Uterus (tissue), 7 donors: ENCODE results near the gene FOXK2.

DNA sequence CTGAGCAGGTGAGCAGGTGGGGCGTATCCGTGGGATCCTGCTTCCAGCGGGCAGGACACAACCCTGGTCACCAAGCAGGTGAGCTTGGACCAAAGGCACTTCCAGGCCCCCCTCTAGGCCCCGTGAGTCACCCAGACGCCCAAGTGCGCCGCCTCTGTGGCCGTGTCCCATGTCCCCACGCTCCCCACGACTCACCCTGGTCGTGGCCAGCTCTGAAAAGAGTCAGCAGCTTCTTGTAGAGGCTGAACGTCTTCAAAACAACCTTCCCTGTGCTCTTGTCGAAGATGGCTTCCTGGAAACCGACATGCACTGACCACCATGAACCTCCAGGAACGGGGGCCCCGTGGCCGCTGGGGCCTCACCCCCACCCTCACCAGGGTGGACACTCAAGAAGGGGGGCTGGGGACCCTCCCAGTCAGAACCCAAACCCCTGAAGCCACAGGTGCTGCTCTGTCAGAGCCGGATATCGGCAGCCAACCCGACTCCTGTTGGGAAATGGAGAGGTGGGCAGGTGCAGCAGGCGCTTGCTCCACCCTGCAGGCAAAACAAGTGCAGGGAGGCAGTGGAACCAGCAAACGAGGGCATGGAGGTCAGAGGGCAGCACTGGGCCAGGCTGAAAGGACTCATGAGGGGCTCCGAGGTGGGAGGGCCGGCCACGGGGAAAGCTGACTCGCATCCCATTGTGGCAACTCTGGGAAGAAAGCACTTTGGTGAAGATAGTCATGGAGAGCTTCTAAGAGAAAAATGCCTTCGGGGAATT, 4.7 kb downstream of the CYBC1 start:
- PRO-cap, 4 experiments, result no peak in any of the 4 experiments
- RAMPAGE, long total RNA, 2 experiments, result no peak in any of the 2 experiments
- RRBS, result no CpG with 5 or more reads among the region's 27 CpGs

DNA sequence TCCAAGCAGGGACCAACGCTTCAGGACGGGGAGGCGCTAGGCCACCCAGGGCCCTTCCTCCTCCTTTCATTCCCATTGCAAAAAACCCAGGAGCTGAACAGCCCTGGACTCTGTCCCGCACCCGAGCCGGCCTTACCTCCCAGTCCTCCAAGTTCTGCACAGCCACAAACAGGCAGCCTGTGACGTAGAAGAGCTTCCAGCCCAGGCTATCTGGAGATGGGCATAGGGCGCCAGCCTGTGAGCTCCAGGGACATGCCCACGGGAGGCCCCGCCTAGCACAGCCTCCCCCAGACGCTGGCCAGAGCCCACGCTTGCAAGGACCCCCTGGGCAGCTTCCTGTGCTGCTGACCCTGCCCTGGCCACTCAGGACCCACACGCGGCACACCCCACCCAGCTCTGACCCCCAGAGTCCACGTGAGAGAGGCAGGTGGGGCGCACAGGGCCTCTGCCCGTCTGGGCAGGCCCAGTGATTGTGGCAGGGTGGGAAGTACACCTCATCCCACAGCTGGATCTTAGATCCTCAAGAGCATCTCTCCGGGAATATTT, 4.0 kb downstream of the CYBC1 start:
- PRO-cap, 4 experiments, result no peak in any of the 4 experiments
- RAMPAGE, long total RNA, 2 experiments, result no peak in any of the 2 experiments
- RRBS, result no CpG with 5 or more reads among the region's 18 CpGs

- PRO-cap, 4 experiments, result no peak in any of the 4 experiments
- RAMPAGE, long total RNA, 2 experiments, result no peak in any of the 2 experiments
- RRBS, result no CpG with 5 or more reads among the region's 20 CpGs
Observed at GRCh38 chr17:82461460-82462625, 3.3 kb downstream of the NARF start.

DNA sequence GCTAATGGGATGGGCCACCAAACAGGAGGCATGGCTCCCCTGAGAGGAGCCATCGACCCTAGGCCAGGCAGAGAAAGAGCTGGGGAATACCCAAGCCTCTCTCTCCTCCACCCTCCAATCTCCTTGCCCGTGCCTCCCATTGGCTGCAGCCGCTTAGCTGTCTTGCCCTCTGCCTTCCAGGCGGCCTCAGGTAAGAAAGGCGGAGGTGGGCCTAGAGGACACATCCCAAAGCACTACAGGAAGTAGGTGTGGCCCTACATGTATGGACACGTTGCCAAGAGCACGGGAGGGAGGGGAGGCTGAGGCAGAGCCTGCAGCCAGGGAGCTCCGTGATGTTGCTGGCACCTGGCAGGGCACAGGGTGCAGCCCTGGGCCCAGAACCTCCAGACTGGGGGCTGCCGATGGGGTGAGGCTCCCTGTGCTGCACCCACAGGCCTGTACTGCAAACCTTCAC, 23.7 kb upstream of the FOXK2 start:
- PRO-cap, 4 experiments, result no peak in any of the 4 experiments
- RAMPAGE, long total RNA, 2 experiments, result no peak in any of the 2 experiments
- RRBS, result no CpG with 5 or more reads among the region's 9 CpGs

GRCh38 chr17:82517321-82517594, 2.3 kb upstream of the FOXK2 start:
- PRO-cap, 4 experiments, result no peak in any of the 4 experiments
- RAMPAGE, long total RNA, 2 experiments, result no peak in any of the 2 experiments
- RRBS, result no CpG with 5 or more reads among the region's 8 CpGs

DNA sequence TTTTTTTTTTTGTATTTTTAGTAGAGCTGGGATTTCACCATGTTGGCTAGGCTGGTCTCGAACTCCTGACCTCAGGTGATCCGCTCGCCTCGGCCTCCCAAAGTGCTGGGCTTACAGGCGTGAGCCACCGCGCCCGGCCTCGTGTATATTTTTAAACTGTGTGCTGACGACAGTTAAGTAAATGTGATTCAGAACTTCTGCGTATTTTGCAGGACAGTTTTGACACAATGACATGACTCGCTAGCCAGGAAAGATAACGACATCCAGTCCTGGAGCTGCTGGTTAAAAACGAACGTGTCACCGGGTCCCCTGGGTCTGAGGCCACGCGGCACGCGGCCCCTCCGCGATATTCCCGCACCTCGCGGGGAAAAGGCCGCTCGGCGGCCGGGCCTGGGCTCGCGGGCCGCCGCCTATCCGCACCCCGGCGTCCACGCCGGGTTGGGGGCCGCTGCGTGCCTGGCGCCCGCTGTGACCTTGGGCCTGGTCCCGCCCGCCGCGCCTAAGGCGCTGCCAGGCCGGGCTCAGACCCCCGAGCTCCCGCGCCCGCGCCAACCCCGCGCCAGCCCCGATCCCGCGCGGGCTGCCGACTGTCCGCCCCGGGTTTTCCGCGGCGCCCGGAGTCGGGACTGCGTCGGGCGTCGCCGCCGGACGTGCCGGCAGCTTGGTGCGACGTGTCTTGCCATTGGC, 455 bp upstream of the FOXK2 start:
- PRO-cap, 4 experiments, result peak in 4 of 4 experiments; most common plus-strand start position 202 of the sequence (in 2); most common minus-strand start position 589 of the sequence (in 4)
- RAMPAGE, long total RNA, 2 experiments, result no peak in any of the 2 experiments
- RRBS, result 1% methylated on average over 44 of the region's 77 CpGs

DNA sequence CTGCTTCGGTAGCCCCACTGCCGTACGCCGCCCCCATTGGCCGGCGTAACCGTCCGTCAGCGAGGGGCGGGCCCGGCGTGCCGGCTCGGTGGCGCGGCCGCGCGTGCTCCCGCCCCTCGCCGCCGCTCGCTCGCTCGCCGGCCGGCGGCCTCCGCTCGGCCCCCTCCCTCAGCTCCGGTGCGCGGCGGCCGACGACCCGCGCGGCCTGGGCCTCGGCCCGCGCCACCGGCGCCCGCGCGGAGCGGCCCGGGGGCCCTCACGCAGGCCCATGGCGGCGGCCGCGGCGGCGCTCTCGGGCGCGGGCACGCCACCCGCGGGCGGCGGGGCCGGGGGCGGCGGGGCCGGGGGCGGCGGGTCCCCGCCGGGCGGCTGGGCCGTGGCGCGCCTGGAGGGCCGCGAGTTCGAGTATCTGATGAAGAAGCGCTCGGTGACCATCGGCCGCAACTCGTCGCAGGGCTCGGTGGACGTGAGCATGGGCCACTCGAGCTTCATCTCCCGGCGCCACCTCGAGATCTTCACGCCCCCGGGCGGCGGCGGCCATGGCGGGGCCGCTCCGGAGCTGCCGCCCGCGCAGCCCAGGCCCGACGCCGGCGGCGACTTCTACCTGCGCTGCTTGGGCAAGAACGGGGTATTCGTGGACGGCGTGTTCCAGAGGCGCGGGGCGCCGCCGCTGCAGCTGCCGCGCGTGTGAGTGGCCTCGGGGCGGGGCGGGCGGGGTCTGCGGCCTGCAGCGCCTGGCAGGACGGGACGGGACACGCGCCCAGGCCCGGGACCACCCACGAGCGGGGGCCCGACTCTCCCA, at the start of gene FOXK2:
Gene FOXK2, plus strand, starts transcription at position 112 of the 802 bp plus-strand sequence.
- PRO-cap, 4 experiments, result peak in 4 of 4 experiments; most common plus-strand start position 116 of the sequence (in 3); most common minus-strand start position 689 of the sequence (in 3)
- RAMPAGE, long total RNA, 2 experiments, result no peak in any of the 2 experiments
- RRBS, result 2% methylated on average over 51 of the region's 135 CpGs

- PRO-cap, 4 experiments, result no peak in any of the 4 experiments
- RAMPAGE, long total RNA, 2 experiments, result no peak in any of the 2 experiments
- RRBS, result no CpG with 5 or more reads among the region's 5 CpGs
Observed at GRCh38 chr17:82521929-82522308, 2.4 kb downstream of the FOXK2 start.

- PRO-cap, 4 experiments, result no peak in any of the 4 experiments
- RAMPAGE, long total RNA, 2 experiments, result start-site peak on the plus strand in 1 of 2 experiments, at chr17:82601219-82601536 at its widest, 31 reads per replicate
- RRBS, result 94% methylated on average over 8 of the region's 52 CpGs
Observed at GRCh38 chr17:82601112-82601951, 46.9 kb downstream of the WDR45B start.

DNA sequence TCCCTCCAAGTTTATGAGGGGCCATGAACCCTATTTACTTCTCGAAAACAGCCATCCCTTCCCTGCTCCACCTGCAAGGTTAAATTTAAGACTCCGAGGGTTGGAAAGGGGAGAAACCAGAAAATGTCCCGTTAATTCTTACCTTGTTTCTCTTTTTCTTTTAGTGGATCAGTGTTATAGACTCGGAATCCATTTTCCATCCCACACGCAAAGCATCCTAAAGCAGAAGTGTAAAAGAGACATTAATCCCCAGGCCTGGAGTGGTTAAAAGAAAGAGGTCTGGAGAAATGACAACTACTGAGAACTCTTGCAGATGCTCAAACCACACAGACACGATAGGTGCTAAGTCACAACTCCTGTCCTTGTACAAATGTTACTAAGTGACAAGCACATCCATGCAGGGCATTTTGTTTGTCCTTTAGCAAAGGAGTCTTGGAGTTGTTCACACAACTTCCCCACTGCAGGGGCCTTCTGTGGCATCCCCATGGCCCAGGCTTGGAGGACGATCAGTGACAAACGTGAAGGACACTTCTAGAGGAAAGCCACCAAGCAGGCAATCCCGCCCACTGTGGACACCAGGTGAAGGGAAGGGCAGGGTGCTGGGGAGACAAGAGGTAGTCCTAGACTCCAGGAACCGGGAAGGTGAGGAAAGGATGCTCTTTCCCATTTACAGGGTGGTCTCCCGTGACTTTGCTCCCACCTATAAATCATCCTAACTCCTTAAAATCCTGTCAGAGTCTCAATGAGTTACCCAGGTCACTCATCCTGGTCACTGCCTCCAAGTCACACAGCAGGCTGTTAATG, 4.2 kb downstream of the WDR45B start:
- PRO-cap, 4 experiments, result no peak in any of the 4 experiments
- RAMPAGE, long total RNA, 2 experiments, result no peak in any of the 2 experiments
- RRBS, result no CpG with 5 or more reads among the region's 11 CpGs

- PRO-cap, 4 experiments, result no peak in any of the 4 experiments
- RAMPAGE, long total RNA, 2 experiments, result no peak in any of the 2 experiments
- RRBS, result 42% methylated on average over 14 of the region's 46 CpGs
Observed at GRCh38 chr17:82830034-82830922, 9.5 kb downstream of the ZNF750 start.

GRCh38 chr17:82831126-82831785, 8.6 kb downstream of the ZNF750 start:
- PRO-cap, 4 experiments, result no peak in any of the 4 experiments
- RAMPAGE, long total RNA, 2 experiments, result no peak in any of the 2 experiments
- RRBS, result no CpG with 5 or more reads among the region's 28 CpGs

DNA sequence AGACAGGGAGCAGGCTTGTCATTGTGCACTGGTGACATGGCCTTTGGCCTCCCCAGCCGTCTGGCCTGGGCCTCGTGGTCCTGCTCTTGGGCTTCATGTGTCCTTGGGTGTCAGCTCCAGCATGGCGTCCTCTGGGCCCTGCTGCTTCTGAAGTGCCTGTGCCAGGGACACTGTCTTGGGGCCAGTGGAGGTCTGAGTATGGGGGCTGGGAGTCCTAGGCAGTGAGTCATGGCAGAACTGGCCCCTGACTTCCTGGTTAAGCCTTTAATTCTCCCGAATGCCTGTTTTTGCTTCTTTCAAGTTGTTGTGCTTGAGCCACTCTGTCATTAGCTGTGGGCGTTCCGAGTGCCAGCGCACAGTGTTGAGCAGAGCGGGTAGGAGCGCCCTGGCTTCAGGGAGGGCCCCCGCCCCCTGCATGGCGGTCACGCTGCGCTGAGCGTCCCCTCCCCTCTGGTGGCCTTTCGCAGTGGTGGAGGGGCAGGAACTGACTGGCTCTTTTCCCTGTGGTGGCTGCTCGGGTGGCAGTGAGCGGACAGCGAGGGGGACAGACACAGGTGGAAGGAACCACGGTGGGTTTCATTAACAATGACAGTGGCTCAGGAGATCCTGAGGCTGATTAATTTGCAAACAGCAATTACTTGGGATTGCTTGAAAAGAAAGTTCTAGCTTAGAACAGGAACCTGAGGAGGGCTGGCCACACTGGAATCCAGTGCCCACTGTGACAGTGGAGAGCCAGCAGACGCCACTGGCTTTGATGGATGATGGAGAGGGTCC, 20.2 kb upstream of the ZNF750 start:
- PRO-cap, 4 experiments, result peak in 2 of 4 experiments; most common plus-strand start position 487 of the sequence (in 2); most common minus-strand start position 149 of the sequence (in 1)
- RAMPAGE, long total RNA, 2 experiments, result no peak in any of the 2 experiments
- RRBS, result no CpG with 5 or more reads among the region's 20 CpGs

DNA sequence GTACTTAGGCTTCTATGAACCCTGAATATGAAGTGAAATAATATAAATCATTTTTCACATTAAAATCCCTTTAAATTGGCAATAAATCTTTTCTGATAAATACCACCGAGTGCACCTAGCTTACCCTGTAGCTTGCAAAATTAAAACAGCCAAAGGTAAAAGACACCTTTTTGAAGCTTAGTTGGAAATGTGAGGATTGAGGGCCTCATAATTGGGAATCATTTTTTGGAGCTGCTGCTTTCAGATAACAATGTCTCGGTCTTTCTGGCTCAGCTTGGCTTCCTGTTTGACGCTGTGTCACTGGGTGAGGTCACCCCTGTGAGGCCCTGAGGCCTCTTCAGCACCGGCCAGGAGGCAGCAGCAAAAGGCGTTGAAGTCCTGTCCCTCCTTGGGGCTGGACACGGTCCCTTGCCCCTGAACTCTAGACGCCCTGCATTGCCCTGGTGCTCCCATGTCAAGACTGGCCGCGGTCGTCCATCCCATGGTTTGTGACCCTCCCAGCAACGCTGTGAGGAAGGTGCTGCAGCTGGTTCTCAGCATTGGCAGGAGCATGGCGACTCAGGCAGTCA, 46.0 kb upstream of the ZNF750 start:
- PRO-cap, 4 experiments, result no peak in any of the 4 experiments
- RAMPAGE, long total RNA, 2 experiments, result no peak in any of the 2 experiments
- RRBS, result no CpG with 5 or more reads among the region's 12 CpGs

DNA sequence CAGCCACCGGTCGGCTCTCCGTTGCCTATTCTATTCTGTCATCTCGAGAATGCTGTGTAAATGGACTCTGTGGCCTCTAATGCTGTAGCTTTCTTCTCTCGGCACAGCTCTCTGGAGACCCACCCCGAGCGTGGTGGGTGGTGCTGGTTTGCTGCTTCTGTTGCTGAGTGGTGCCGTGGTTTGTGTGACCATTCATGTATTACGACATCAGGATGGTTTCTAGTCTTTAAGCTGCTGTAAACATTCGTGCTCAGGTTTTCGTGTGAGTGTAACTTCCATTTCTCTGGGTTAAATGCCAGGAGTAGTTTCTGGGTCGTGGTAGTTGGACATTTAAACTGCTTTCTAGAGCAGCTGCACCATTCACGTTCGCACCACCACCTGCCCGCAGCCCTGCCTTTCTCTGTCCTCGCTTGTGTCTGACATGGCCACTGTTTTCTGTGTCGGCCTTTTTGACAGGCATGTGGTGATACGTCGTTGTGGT, 47.6 kb upstream of the ZNF750 start:
- PRO-cap, 4 experiments, result peak in 2 of 4 experiments; most common plus-strand start position 345 of the sequence (in 2); most common minus-strand start position 113 of the sequence (in 2)
- RAMPAGE, long total RNA, 2 experiments, result no peak in any of the 2 experiments
- RRBS, result no CpG with 5 or more reads among the region's 19 CpGs

- PRO-cap, 4 experiments, result no peak in any of the 4 experiments
- RAMPAGE, long total RNA, 2 experiments, result no peak in any of the 2 experiments
- RRBS, result no CpG with 5 or more reads among the region's 9 CpGs
Observed at GRCh38 chr17:82906700-82906903, 66.8 kb upstream of the ZNF750 start.

DNA sequence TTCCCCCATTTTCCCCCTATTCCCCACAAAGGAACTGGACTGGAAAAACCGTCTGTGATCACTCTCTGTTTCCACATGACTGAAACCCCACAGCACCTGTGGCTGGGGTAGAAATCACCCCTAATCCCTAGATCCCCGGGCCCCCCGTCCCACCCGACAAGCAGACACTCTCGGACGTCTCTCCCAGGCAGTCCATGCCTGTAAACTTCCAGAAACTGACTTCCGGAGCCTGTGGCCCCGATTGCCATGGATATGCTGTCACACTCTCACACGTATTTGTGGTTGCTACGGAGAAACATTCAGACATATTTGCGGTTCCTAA, 38.8 kb downstream of the B3GNTL1 start:
- PRO-cap, 4 experiments, result no peak in any of the 4 experiments
- RAMPAGE, long total RNA, 2 experiments, result no peak in any of the 2 experiments
- RRBS, result 93% methylated on average over 4 of the region's 11 CpGs

DNA sequence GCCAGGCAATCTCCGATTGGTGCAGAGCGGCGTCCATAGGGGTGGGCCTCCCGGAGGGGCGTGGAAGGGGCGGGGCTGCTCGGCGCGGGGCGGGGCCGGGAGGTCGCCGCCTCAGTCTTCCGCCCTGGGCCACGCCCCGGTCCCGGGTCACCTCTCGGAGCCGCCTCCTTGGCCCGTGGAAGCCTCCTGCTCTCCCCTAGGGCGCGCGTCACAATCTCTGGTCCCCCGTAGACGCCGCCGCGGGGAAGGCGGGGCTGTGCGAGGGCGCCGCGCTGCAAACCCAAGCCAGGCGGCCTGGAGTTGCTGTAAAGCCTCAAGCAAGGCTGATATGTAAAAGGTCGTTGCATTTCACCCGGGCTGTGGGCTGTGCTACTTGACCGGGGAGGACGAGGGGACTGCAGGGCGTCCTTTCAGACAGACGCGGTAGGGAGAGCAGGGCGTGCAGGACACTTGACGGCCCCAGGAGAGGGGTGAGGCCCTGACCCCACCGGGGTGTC, 330 bp upstream of the B3GNTL1 start:
- PRO-cap, 4 experiments, result peak in 4 of 4 experiments; most common plus-strand start position 179 of the sequence (in 2)
- RAMPAGE, long total RNA, 2 experiments, result no peak in any of the 2 experiments
- RRBS, result 5% methylated on average over 20 of the region's 44 CpGs

- PRO-cap, 4 experiments, result peak in 2 of 4 experiments; most common plus-strand start chr17:83064950 (in 1); most common minus-strand start chr17:83064764 (in 1)
- RAMPAGE, long total RNA, 2 experiments, result no peak in any of the 2 experiments
- RRBS, result no CpG with 5 or more reads among the region's 24 CpGs
Observed at GRCh38 chr17:83064496-83065239, 13.1 kb upstream of the B3GNTL1 start.

GRCh38 chr17:83073322-83074303, 5.8 kb upstream of the METRNL start:
- PRO-cap, 4 experiments, result peak in 4 of 4 experiments; most common plus-strand start chr17:83073761 (in 3); most common minus-strand start chr17:83073974 (in 3)
- RAMPAGE, long total RNA, 2 experiments, result no peak in any of the 2 experiments
- RRBS, result 29% methylated on average over 12 of the region's 45 CpGs